Hematopoietic multipotent progenitor cell (in vitro differentiated cells): ENCODE results near the gene COL25A1.

DNA sequence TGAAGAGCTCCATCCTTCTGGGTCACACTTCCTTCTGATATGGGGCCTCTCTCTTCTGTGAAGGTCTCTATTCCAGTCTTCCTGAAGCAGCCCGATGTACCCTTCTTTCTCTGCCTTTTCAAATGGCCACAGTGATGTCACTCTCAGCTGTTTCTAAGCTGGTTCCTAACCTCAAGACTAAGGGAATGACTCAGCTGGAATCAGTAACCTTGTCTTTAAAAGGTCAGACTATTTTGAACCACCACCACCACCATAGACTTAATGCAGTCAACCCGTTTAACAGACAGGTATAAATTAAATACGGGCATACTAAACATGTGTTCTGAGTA lies 121.1 kb downstream of the PPA2 start:
- CAGE, long polyA plus RNA: no peak

DNA sequence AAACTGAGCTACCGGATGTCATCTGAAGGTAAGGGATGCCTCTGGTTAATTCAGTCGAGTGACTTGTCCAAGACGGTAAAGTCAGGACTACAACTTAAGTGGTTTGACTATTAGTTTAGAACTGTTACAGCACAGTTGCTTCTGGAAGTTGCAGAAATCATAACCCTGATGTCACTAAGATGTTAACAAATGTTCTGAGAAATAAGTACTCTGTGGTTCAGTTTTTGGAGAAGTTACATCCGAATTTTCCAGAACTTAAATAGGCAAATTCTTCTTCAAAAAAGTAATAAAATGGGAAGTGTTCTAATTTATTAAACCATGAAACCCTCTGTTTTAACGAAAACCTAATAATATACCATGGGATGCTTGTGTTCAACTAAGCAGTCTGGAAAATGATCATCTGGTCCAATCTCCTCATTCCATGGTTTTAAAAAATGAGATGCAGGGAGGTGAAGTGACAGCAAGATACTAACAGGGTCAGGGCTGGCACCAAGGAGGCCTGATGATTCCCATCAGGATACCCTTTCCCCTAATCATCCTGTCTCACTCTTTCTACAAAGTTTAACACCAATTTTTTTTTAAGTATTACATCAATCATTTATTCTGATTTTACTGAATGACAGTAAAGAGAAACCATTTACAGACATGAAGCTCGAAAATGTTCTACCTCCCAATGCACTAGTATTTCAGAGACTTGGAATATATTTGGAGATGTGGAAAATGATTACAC lies 2.9 kb downstream of the PPA2 start:
- CAGE, long polyA plus RNA: no peak

- CAGE, long polyA plus RNA: no peak
Observed at GRCh38 chr4:105569913-105570168, 17.4 kb downstream of the ARHGEF38 start.

DNA sequence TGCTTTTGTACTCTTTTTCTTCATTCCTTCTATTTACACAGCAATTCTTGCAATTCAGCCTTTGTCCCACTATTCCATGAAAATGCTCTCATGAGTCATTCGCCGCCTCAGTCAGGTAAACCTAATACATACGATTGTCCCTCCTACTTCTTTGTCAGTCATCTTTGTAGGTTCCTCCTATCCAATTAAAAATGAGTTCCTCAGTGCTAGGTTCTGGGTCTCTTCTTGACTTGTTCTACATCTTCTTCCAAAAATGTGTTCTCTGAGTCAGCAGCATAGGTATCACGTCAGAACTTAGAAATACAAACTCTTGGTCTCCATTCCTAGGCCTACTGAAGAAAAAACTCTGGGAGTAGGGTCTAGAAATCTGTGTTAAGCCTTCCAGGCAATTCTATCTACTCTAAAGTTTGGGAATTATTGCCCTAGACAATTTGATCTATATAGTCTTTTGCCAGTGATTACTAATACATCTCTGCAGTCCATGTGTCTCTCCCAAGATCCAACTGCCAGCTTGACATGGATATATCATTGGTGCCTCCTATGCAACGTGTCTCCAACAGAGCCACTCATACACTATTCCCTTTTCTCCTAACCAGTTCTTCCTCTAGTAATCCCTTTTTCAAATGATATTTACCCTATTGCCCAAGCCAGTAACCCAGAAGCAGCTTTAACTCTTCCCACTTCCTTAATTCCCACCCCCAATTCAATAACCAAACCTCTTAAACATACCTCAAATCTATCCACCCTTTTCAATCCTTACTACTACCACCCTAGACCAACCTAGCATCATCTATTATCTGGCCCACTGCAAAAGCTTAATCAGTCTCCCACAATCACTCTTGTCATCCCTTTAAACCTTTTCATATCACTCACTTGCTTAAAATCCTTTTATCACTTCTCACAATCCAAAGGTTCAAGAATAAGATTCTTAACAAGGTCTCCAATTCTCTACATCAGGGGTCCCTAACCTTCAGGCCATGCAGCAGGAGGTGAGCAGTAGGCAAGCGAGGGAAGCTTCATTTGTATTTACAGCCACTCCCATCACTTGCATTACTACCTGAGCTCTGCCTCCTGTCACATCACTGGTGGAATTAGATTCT lies 4.0 kb downstream of the INTS12 start:
- CAGE, long polyA plus RNA: no peak

- CAGE, long polyA plus RNA: no peak
Observed at GRCh38 chr4:105707803-105708576, 499 bp downstream of the INTS12 start.

- CAGE, long polyA plus RNA: no peak
Observed at GRCh38 chr4:105712242-105712842, 3.8 kb downstream of the GSTCD start.

- CAGE, long polyA plus RNA: no peak
Observed at GRCh38 chr4:105990828-105991449, 95.7 kb downstream of the NPNT start.

GRCh38 chr4:107824188-107824377 lies 649 bp upstream of the SGMS2 start:
- CAGE, long polyA plus RNA: no peak

DNA sequence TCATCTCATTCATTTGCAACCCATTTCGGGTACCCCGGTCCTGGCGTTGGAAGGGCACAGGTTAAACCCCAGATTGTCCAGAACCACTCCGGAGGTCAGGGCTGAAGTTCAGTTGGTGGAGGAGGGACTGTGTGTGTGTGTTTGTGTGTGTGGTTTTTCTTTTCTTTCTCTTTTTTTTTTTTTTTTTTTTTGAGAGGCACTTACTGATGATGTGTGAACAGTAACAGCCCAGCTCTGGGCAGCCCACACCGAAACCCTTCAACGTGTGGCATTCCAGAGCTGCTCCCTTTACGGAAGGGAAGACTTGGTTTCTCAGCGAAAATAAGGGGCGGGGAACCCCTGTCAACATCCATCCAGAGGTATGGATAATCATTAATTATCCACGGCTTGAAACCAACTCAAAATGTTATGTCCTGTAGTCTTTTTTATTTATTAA lies 737 bp downstream of the SGMS2 start:
- CAGE, long polyA plus RNA: no peak

DNA sequence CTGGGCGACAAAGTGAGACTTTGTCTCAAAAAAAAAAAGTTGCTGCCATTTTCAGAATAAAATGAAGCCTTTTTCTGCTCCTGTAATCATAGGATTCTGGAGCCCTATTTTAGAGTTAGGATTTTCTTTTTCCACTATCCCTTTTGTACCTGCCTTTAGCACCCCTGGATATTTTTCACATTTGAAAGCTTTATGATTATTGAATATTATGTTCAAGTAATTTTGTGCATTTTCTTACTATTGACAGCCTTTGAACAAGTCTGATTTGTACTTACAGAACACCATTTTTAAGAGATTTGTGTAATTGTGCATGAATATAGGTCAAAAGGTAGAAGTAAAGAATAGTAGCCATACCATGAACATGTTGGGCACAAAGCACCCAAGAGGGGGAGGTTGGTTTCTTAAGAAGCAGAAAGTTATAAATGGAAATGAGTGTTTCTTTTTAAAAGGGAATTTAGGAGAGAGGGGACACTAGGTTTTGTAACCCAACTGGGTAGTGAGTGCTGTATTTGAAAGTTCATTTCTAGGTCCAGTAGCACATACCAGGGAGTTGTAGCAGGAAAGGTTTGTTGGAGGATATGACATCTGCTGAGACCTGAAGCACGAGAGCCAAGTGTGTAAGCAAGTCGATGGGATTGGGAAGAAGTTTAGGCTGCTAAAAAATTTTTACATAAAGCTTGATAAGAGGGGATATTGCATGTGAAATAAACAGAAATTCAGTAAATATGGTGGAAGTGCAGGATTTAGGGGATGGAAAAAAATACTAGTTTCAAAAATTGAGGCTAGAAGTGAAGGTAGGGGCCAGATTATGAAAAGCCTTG lies 44.2 kb downstream of the SGMS2 start:
- CAGE, long polyA plus RNA: no peak

DNA sequence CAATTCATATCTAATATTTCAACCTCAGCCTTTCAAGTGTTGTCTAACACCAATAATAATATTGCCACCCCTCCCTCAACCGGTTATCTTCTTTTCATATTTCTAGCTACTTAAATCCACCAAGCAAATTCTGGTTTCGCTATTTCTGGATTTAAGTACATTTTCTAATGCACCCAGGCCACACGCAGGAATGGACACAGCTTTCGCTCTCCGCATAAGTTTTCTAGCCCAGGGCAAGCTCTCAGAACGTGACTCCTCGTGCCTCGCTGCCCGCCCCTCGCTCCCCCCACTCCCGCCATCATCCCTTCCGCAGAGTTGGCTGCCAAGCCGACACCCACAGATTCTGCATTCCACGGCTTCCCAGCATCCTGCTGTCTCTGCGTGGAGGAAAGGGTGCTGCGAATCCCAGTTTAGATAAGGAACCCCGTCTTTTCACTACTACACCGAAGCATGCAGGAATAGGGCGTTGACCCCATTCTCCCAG lies 672 bp upstream of the CYP2U1 start:
- CAGE, long polyA plus RNA: no peak

- CAGE, long polyA plus RNA: no peak
Observed at GRCh38 chr4:107931915-107932649, 733 bp downstream of the CYP2U1 start.

DNA sequence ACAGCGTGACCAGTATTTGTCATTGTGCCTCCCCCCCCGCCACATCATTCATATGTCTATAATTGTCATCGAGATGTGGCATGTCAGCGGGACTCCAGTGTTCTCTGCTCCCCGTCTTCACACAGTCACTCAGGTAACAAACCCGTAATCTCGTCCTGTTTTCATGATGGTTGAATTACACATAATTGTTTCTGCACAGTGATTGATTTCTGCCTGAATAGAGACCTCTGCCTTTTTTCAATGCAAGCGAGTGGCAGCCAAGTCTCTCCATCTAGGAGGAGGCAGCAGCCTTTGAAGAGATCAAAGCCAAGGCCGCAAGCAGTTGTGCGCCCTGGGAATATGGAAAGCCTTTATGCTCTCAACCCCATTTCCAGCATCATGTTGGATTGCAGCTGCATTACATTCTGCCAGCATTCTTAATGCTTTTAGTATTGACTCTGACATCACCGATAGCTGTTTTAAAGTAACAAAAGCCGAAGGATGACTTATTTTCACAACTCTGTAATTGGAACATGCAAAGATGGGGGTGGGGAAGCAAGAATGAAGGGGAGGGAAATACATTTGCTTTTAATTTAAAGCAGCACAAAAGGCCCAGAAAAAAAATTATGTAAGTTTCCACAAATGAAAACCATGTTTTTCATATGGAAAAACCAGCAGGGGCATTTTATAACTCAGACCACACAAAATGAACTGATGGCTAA lies 27.2 kb downstream of the LEF1 start:
- CAGE, long polyA plus RNA: no peak

- CAGE, long polyA plus RNA: no peak
Observed at GRCh38 chr4:108165996-108166360, 2.8 kb downstream of the LEF1 start.

DNA sequence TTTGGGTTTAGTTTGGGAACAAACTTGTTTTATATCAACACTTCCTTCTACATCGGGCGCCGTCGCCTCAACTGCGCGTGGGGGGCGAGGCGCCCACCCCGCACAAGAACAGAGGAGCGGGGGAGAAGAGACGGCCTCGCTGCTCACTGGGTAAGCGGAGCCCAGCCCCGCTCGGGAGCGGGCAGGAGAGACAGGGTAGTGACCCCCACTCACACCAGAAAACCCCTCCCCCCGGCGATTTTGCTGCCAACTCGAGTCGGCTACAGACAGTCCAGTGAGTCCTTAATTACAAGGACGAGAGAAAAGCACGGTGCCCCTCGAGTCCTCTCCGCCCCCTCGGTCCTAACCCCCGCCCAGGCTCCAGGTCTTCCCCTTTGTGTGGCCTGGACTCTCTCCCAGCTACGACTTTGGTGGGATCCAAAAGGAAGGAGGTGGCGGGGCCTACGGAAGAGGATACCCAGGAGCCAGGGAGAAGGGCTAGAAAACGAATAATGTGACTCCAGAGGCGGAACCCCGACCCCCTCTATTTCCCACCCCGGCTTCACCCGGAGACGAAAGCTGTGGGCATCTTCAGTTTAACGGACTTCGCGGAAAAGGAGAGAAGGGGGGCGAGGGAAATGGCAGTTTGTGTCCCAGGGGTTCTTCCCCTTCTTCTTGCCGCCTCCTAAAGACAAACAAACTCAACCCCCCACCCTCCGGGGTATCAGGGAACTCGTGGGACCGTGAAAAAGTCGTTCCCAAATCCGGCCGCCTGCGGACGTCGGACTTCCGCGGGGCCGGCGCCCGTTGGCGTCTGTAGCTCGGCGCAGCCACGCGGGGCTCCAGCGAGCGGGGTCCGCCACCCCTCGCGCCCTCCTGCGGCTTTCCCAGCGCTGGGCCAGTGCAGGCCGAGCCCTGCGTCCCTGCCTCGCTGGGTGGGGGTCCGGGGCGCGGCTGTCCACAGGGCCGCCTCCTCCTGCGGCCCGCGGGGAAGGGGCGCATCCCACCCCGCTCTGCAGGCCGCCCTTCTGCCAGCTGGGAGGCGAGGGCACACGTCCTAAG lies 3.4 kb upstream of the LEF1 start:
- CAGE, long polyA plus RNA: no peak

- CAGE, long polyA plus RNA: no peak
Observed at GRCh38 chr4:108635622-108636438, 14.6 kb upstream of the OSTC start.

- CAGE, long polyA plus RNA: no peak
Observed at GRCh38 chr4:108763296-108763595, 393 bp upstream of the ETNPPL start.

DNA sequence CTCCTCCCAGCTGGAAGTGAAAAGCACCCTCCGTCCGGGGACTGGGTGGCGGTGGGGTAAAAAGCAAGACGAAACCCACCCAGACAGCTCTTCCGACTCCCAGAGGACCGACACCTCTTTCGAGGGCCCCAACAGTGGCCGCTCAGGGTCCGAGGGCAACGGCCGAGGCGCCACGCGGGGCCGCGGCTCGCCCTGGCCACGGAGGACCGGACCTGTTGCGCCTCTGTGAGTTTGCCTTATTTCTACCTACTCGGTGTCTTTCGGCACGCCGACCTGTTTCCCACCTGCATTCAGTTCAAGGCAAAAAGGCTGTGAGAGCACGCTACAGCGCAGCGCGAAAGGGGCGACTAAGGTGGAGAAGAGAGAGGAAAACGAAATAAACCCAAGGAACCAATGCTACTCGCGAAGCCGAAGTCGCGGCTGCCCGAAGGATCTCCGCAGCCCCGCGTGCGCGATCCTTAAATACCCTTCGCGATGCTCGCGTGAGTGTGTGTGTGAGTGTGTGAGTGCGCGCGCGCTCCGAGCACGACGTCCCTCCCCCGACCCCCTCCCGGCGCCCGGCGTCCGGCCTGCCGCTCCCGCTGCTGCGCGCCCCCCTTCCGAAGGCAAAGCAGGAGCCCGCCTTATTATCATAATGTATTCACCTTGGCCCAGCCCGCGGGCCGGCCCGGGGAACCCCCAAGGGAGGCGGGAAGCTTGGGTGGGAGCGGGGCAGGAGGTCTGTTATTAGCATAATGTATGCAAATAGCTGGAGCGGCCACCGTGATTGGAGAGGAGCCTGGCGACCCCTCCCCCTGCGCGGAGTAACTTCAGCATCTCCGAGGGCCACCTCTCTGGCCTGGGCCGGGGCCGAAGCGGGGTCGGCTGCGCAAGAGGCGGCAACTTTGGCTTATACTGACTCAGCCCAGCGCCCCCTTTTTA lies at the start of gene COL25A1:
Gene COL25A1, minus strand, starts transcription at position 435 of the 921 bp plus-strand sequence.
- CAGE, long polyA plus RNA: no peak

DNA sequence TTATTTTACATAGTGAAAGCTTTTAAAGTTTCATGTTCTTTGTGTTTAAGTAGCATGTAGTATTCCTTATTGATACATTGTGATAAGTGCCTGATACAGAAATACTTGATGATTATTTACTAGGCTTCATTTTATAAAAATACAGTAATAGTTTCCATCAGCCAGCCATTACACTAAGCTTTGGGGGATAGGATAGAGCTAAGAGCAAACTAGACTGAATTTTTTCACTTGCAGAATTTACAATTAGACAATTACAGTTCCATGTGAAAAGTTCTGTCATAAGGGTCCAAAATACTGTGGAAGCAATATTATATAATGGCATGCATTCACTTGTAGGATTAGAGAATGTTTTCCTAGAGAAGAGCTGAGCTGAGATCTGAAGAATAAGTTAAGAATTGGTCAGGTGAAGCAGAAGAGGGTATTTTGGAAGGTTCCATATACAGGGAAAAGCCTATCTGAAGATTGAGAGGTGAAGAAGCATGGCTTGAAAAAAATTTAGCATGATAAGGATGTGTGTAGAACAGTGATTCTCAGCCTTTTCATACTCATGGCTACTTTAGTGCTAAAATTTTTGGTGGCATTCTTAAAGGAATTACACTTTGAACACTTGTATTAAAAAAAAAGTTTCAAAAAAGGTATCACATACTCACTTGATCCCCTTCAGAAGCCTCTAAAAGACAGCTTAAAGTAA lies 13.3 kb downstream of the SEC24B start:
- CAGE, long polyA plus RNA: no peak

GRCh38 chr4:109494573-109495058 lies 61.0 kb downstream of the SEC24B start:
- CAGE, long polyA plus RNA: no peak